HepG2 (cell line): ENCODE measurements around a stretch of chr2.

- RRBS, 2 experiments, result no CpG with 5 or more reads among the region's 7 CpGs
CAGE:
- cytosol, long polyA minus RNA, result no peak
- cytosol, long polyA plus RNA, result no peak
- long polyA plus RNA, result no peak
- nucleus, long polyA minus RNA, result no peak
- nucleus, long polyA plus RNA, result no peak
Observed at GRCh38 chr2:209772353-209772740, 715 bp downstream of the UNC80 start.

DNA sequence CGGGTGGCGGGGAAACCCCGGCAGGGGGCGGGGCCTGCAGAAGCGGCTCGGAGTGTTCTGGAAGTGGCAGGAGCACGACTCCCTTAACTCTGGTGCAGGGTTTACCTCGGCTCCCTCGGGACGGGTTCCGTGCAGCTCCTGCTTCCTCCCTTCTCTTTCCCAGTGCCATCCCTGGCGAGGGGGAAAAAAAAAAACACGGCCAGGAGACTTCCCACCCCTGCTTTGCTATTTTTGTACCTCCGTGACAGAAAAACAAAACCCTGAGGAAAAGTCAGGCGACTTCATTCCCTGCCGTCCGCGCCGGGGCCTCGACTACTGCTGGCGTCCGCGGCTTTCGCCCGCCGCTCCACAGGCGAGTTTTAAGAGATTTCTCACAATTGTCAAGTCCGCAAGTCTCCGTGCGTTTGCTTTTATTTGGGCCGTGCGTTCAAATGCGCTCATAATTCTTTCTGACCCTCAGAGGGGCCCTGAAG, 305 bp upstream of the KANSL1L start:
- RRBS, 2 experiments, result 2 to 3% methylated on average over 3 of the region's 33 CpGs
CAGE:
- cytosol, long polyA minus RNA, result no peak
- cytosol, long polyA plus RNA, result no peak
- long polyA plus RNA, result no peak
- nucleus, long polyA minus RNA, result no peak
- nucleus, long polyA plus RNA, result no peak

DNA sequence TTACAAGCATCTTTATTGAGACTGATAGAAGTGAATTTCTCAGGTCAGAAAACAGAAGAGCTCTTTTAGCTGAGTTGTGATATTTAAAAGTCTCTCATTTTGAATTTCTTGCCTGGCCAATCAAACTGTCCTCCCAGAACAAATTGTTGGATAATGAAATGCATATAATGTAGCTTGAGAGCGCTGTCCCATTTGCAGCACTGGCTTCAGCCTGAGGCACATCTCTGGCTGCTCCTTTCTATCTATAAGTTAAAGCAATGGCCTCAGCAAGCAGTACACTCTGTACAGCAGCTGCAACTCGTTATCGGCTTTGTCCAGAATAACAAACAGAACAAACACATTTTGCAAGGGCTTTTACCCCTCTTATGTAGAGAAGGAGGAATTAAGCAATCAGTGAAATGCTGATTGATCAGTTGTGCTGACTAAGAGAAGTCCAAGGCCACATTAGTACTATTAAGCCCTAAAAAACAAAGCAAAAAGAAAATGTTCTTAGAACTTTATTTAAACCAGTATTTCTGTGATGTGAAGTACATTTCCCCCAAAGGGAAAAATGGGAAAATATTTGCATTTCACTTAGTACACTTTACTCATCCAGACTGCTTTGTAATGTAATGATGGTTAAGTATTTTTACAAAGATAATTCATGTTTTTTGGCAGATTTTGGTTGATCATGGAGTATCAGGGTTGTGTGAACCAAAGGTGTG, 15.1 kb upstream of the CPS1 start:
- RRBS, 2 experiments, result no CpG with 5 or more reads among the region's 3 CpGs
CAGE:
- cytosol, long polyA minus RNA, result no peak
- cytosol, long polyA plus RNA, result no peak
- long polyA plus RNA, result no peak
- nucleus, long polyA minus RNA, result no peak
- nucleus, long polyA plus RNA, result no peak

GRCh38 chr2:210560342-210560696, 3.9 kb downstream of the CPS1 start:
- RRBS, 2 experiments, result no CpG with 5 or more reads among the region's 2 CpGs
CAGE:
- cytosol, long polyA minus RNA, result no peak
- cytosol, long polyA plus RNA, result no peak
- long polyA plus RNA, result no peak
- nucleus, long polyA minus RNA, result no peak
- nucleus, long polyA plus RNA, result no peak

- RRBS, 2 experiments, result no CpG with 5 or more reads among the region's 7 CpGs
CAGE:
- cytosol, long polyA minus RNA, result no peak
- cytosol, long polyA plus RNA, result no peak
- long polyA plus RNA, result no peak
- nucleus, long polyA minus RNA, result no peak
- nucleus, long polyA plus RNA, result no peak
Observed at GRCh38 chr2:210561100-210562039, 5.0 kb downstream of the CPS1 start.

DNA sequence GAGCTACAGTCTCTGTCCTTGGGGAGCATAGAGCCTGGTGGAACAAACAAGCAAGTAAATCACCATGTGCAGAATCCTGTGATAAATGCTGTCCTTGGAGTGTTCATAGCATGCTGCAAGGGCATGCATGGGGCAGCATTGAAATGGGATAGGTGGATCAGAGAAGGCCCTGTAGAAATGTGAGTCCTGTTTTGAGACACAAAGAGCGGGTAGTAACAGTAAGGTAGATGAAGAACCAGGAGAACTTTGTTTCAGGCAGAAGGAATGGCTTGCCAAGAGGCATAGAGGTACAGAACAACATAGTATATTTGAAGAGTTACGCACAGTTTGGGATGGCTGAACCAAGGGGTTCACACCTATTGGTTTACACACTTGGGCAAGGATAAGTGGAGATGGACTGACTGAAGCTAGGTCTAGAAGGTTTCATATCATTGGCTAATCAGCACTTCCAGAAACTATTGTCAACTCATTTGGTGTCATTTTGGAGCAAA, 27.0 kb downstream of the CPS1 start:
- RRBS, 2 experiments, result no CpG with 5 or more reads among the region's 2 CpGs
CAGE:
- cytosol, long polyA minus RNA, result no peak
- cytosol, long polyA plus RNA, result no peak
- long polyA plus RNA, result no peak
- nucleus, long polyA minus RNA, result no peak
- nucleus, long polyA plus RNA, result no peak

DNA sequence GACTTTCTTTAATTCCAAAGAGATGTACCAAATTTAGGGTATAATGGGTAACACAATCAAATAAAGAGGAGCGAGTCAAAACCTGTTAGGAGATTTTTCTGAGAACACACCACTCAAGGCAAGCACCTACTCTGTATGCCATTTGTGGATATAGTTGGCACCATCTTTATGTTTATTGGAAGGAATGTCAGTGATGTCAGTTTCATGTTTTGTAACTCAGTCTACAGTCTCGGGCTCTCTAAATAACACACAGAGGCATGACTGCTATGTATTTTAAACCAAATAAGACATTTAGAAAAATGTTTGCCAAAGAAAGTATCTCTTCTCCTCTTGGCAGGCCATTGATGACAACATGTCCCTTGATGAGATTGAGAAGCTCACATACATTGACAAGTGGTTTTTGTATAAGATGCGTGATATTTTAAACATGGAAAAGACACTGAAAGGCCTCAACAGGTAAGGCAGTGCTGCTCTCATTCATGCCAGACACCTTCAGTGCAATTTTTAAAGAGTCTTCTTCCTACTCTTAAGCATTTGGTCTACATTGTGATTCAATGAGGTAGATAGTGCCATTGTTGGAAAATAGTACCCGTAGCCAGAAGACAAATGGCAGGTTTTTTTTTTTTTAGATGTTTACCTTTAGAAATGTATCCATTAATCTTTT, 59.8 kb downstream of the CPS1 start:
- RRBS, 2 experiments, result no CpG with 5 or more reads among the region's 4 CpGs
CAGE:
- cytosol, long polyA minus RNA, result no peak
- cytosol, long polyA plus RNA, result no peak
- long polyA plus RNA, result no peak
- nucleus, long polyA minus RNA, result no peak
- nucleus, long polyA plus RNA, result no peak

GRCh38 chr2:213098448-213099074, 52.9 kb downstream of the IKZF2 start:
- RRBS, 2 experiments, result 8% methylated on average over 1 of the region's 4 CpGs; no CpG with 5 or more reads in 1 of the 2 experiments
CAGE:
- cytosol, long polyA minus RNA, result no peak
- cytosol, long polyA plus RNA, result no peak
- long polyA plus RNA, result no peak
- nucleus, long polyA minus RNA, result no peak
- nucleus, long polyA plus RNA, result no peak

DNA sequence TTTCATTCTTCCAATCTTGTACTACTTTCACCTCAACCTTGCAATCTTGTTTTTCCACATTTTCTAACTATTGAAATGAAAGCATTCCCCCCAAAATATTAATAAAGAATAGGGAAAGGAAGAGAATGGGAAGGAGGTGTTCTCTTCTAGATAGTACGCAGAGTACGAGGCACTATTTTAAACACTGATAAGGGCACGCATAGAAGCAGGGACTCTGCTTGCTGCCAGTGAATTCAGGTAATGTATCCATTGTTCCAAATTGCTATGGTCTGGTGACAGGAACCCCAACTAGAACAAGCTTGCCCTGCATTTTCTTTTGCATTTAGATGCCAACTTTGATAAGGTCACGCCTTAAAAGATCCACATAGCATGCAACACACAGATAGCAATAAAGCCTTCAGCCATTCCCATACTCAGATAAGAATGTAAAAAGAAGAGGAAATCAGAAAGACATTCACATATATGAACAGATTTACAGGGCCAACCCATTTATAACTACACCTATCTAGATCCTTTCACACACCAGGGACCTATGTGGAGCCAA, 46.9 kb downstream of the IKZF2 start:
- RRBS, 2 experiments, result no CpG with 5 or more reads among the region's 4 CpGs
CAGE:
- cytosol, long polyA minus RNA, result no peak
- cytosol, long polyA plus RNA, result no peak
- long polyA plus RNA, result no peak
- nucleus, long polyA minus RNA, result no peak
- nucleus, long polyA plus RNA, result no peak

GRCh38 chr2:213145877-213146236, 5.6 kb downstream of the IKZF2 start:
CAGE:
- cytosol, long polyA minus RNA, result no peak
- cytosol, long polyA plus RNA, result no peak
- long polyA plus RNA, result no peak
- nucleus, long polyA minus RNA, result no peak
- nucleus, long polyA plus RNA, result no peak

- RRBS, 2 experiments, result no CpG with 5 or more reads among the region's 1 CpG
CAGE:
- cytosol, long polyA minus RNA, result no peak
- cytosol, long polyA plus RNA, result no peak
- long polyA plus RNA, result no peak
- nucleus, long polyA minus RNA, result no peak
- nucleus, long polyA plus RNA, result no peak
Observed at GRCh38 chr2:213153553-213153840, 2.1 kb upstream of the IKZF2 start.

DNA sequence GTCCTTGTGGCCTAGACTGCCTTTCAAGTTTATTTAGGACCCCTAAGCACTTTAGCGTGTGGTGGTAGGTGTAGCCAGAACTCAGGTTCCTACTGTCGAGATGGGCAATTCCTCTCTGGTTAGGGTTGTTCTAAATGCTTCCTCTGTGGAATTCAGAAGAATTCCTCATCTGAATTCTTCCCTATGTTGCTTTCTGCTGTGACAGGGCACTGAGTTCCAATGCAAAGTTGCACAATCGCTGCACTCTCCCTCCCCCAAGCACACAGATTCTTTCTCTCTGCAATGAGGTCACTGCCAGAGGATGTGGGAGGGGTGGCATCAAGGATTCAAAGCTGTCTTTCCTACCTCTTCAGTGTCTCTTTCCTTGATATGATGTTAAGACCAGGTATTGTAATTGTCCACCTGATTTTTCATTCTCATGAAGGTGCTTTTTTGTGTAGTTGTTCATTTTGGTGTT, 54.9 kb downstream of the VWC2L start:
- RRBS, 2 experiments, result no CpG with 5 or more reads among the region's 3 CpGs
CAGE:
- cytosol, long polyA minus RNA, result no peak
- cytosol, long polyA plus RNA, result no peak
- long polyA plus RNA, result no peak
- nucleus, long polyA minus RNA, result no peak
- nucleus, long polyA plus RNA, result no peak

GRCh38 chr2:215370133-215370668, 58.3 kb downstream of the ATIC start:
- RRBS, 2 experiments, result no CpG with 5 or more reads among the region's 8 CpGs
CAGE:
- cytosol, long polyA minus RNA, result no peak
- cytosol, long polyA plus RNA, result no peak
- long polyA plus RNA, result no peak
- nucleus, long polyA minus RNA, result start-site peak on the minus strand at chr2:215369977-215370528, 435 reads
- nucleus, long polyA plus RNA, result no peak

- RRBS, 2 experiments, result no CpG with 5 or more reads among the region's 10 CpGs
CAGE:
- cytosol, long polyA minus RNA, result no peak
- cytosol, long polyA plus RNA, result no peak
- long polyA plus RNA, result no peak
- nucleus, long polyA minus RNA, result no peak
- nucleus, long polyA plus RNA, result no peak
Observed at GRCh38 chr2:215375187-215375576, 60.7 kb downstream of the FN1 start.

GRCh38 chr2:215376209-215376733, 59.6 kb downstream of the FN1 start:
- RRBS, 2 experiments, result no CpG with 5 or more reads among the region's 7 CpGs
CAGE:
- cytosol, long polyA minus RNA, result no peak
- cytosol, long polyA plus RNA, result no peak
- long polyA plus RNA, result no peak
- nucleus, long polyA minus RNA, result no peak
- nucleus, long polyA plus RNA, result no peak

- RRBS, 2 experiments, result no CpG with 5 or more reads among the region's 7 CpGs
CAGE:
- cytosol, long polyA minus RNA, result no peak
- cytosol, long polyA plus RNA, result no peak
- long polyA plus RNA, result no peak
- nucleus, long polyA minus RNA, result no peak
- nucleus, long polyA plus RNA, result no peak
Observed at GRCh38 chr2:215382014-215382530, 53.8 kb downstream of the FN1 start.

DNA sequence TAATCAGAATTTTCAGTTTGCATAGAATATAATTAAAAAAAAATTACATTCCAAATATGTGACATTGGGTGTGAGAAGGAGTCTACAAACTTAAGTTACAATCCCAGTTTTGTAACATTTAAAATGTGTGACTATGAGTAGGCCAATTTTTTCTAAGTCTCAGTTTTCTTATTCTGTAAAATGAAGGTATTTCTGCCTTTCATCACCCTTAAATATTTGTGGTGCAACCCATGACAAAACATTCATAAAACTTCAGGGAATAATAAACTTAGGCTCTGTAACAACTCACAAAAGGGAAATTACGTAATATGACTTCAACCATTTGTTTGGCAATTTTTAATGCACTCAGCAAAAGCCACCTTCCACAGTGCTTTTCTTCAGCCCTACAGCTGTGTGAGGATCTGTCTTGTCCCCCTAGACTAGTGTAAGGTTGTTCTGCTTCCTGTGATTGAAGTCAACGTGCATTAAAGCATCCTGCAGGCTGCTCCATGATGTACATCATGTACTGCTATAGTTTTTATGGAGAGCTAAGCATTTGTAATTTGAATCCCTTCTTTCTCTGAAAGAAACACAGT, 39.3 kb downstream of the FN1 start:
- RRBS, 2 experiments, result no CpG with 5 or more reads among the region's 2 CpGs
CAGE:
- cytosol, long polyA minus RNA, result no peak
- cytosol, long polyA plus RNA, result no peak
- long polyA plus RNA, result no peak
- nucleus, long polyA minus RNA, result no peak
- nucleus, long polyA plus RNA, result no peak

GRCh38 chr2:215406239-215406617, 29.6 kb downstream of the FN1 start:
- RRBS, 2 experiments, result 95 to 97% methylated on average over 4 of the region's 9 CpGs
CAGE:
- cytosol, long polyA minus RNA, result no peak
- cytosol, long polyA plus RNA, result no peak
- long polyA plus RNA, result start-site peak on the minus strand at chr2:215406266-215406478, 1,377 and 1,822 reads in 2 replicates
- nucleus, long polyA minus RNA, result no peak
- nucleus, long polyA plus RNA, result no peak

- RRBS, 2 experiments, result no CpG with 5 or more reads among the region's 24 CpGs
CAGE:
- cytosol, long polyA minus RNA, result no peak
- cytosol, long polyA plus RNA, result no peak
- long polyA plus RNA, result start-site peak on the minus strand at chr2:215409577-215409611, 757 and 1,228 reads in 2 replicates; start-site peak on the minus strand at chr2:215409673-215409733, 338 and 356 reads in 2 replicates; start-site peak on the minus strand at chr2:215410020-215410105, 1,019 and 1,156 reads in 2 replicates
- nucleus, long polyA minus RNA, result start-site peak on the plus strand at chr2:215409686-215409732, 9 reads; start-site peak on the plus strand at chr2:215410055-215410100, 9 reads
- nucleus, long polyA plus RNA, result no peak
Observed at GRCh38 chr2:215409153-215410289, 26.3 kb downstream of the FN1 start.

- RRBS, 2 experiments, result no CpG with 5 or more reads among the region's 11 CpGs
CAGE:
- cytosol, long polyA minus RNA, result no peak
- cytosol, long polyA plus RNA, result no peak
- long polyA plus RNA, result no peak
- nucleus, long polyA minus RNA, result no peak
- nucleus, long polyA plus RNA, result no peak
Observed at GRCh38 chr2:215624137-215624846, 188.4 kb upstream of the FN1 start.